Body of pancreas (tissue), 2 donors: ENCODE measurements around a stretch of chr11.

DNA sequence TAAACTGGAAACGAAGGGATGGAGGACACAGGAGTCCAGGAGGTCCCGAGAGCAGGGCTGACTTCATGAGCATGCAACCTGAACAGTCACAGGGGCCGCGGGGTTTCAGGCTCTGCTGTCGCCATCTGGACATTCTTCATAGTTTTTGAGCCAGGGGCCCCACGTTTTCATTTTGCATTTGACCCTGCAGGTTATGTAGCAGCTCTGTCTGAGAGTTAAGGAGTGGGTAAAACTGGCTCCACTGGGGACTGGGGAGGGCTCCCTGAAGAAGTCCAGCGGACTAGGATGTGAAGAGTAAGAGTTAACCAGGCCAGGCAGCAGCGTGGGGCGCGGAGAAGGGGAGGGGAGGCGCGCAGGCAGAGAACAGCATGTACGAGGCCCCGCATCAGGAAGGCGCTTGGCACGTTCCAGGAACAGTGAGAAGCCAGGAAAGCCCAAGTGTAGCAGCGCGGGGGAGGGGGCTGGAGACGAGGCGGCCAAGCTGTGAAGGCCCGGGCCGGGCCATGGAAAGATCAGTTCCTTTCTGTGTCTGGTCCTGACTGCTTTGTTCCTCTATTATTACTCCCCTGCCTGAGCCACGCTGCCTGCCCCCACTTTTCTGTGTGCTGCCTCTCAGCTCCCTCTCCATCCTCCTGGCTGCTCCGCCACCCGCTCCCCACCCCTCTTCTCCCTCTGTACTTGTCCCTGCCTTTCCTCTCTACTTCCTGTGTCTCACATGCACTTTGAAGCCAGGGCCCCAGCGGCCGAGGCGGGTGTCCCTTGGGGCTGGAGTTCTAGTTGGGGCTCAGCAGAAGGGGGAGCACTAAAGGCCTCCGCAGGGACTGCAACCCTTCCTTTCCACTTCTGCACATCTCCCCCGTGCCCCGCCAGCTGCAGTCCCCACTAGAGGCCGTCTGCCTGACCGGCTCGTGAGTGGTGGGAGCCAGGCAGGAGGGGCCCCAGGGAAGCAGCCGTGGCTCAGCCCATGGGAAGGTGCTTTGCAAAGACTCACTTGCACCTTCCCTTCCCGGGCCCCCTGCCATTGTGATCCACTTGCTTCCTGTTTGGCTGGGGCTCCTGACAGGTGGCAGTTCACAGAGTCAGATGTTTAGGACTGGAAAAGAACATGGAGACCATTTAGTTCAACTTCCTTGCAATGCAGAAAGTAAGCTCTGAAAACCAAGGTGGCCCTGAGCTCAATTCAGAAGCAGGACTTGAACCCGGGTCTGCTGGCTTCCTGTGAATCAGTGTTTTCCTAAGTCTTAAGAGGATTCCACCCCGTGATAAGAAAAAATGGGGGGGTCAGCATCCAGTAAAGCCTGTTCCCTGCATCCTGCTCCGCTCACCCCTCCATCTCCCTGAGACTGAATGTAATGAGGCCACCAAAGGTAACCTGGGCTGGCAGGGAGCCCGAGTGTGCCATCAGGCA, 63.7 kb downstream of the PRDM11 start:
- PRO-cap: unidirectional peak, plus-strand start at position 515 of the sequence
- RAMPAGE, long total RNA, 2 experiments: no peak in any of the 2 experiments

DNA sequence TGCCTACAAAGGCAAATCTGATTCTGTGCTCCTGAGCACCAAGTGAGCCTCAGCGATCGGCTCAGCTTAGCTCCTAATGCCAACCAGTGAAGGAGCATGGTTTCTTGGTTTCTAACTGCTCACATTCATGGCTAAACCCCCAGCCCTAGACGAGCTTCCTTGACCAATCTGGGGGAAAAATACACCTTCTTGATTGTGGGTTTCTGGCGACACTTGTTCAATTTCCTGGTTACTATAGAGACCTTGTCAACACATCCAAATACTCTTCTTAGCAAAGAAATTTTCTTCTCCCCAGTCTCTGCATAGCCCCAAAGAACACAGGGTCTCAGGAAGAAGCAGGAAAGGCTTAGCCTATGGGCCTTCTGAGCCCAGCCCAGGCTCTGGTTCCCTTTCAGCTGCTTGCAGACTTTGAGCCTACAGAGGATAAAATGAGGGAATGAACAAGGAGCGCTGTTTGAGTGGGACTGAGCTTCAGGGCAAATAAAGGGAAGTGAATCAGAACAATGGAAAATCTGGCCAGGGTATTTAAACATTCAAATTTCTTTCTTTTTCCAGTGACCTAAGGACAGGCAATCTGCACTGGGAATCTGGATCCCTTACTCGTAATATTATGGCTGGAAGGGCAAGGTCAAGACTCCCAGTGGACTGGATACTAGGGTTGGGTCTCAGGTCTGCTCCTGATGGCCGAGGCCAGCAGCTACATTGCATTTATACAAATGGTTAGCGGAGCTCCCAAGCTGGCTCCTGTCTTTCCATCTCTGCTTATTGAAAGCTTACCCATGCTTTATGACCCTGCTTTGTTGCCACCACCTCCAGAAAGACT, 88.7 kb upstream of the SYT13 start:
- PRO-cap: no peak
- RAMPAGE, long total RNA, 2 experiments: no peak in any of the 2 experiments

GRCh38 chr11:45662747-45663365, 2.6 kb downstream of the CHST1 start:
- PRO-cap: no peak
- RAMPAGE, long total RNA, 2 experiments: no peak in any of the 2 experiments

DNA sequence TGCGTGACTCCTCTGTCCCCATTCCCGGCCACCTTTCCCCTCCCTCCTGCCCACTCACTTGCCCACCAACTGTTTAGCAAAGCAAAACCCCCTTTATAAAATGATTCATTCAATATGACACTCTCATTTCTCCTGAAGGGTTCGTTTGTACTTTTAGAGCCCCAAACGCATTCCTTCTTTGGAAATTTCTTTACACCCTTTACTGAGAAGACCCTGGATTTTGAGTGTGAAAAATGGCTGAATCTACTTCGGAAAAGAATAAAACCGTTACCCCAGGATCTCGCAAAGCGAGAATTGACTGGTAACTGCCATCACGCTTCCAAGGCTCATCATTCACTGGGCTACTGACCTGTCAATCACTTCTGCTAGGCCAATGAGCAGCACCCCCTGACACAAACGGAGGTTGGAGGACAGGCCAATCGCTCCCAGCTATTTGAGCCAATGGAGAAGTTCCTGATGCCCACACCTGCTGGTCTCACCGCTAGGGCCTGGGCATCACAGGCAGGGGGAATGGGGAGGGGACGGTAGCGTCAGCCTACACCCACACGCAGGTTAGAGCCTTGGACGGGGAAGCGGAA, 56.6 kb upstream of the CHST1 start:
- PRO-cap: no peak
- RAMPAGE, long total RNA, 2 experiments: no peak in any of the 2 experiments

DNA sequence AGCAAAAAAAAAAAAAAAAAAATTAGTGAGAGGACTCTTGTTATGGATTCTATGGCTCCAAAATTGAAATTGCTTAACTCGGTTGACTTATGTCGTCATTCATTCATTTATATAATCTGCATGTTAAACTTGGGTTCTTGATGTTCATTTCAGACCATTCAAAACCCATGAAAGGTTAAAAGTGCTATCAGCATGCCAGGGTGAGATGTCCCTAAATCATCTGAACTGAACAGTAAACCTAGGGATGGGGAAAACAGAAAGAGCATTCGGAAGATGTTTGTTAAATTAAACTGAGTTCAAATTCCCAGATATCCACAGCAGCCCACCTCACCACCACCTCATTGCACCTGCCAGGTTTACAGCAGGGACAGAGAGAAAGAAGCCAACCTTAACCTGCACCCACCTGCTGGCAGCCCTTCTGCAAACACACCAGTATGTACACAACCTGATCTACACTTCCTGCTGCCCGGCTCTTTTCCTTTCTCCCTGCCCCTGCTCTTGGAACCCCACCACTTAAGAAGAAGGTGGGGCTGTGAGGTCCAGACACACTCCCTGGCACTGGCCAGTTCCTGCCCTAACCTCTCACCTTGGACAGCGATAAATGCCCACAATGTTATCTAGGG, 11.0 kb upstream of the SLC35C1 start:
- PRO-cap: no peak
- RAMPAGE, long total RNA, 2 experiments: no peak in any of the 2 experiments

DNA sequence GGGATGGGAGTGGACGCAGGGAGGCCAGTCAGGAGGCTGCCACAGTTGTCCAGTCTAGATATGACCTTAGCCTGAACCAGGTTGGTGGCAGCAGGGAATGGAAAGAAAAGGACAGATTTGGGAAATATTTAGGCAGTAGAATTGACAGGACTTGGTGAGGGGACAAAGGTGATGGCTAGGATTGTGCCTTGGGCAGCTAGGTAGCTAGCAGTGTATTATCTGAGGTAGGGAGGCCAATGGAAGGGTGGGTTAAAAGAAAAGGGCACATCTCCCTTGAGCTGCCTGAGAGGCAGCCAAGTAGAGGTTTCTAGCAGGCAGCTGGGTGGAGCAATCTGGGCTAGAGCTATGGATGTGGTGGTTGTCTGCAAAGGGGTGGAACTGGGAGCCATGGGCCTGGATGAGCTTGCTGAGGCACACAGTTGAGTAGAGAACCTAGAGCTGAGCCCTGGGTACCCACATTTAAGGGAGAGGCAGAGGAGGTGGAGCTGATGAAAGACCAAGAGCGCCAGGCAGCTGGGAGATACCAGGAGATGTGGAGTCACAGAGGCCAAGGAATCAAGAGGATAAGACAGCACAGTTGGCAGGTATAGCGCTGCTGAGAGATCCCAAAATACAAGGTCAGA, 18.8 kb downstream of the CRY2 start:
- PRO-cap: no peak
- RAMPAGE, long total RNA, 2 experiments: no peak in any of the 2 experiments

- PRO-cap: no peak
- RAMPAGE, long total RNA, 2 experiments: no peak in any of the 2 experiments
Measured at GRCh38 chr11:46016468-46016995, 94.1 kb downstream of the LARGE2 start.

DNA sequence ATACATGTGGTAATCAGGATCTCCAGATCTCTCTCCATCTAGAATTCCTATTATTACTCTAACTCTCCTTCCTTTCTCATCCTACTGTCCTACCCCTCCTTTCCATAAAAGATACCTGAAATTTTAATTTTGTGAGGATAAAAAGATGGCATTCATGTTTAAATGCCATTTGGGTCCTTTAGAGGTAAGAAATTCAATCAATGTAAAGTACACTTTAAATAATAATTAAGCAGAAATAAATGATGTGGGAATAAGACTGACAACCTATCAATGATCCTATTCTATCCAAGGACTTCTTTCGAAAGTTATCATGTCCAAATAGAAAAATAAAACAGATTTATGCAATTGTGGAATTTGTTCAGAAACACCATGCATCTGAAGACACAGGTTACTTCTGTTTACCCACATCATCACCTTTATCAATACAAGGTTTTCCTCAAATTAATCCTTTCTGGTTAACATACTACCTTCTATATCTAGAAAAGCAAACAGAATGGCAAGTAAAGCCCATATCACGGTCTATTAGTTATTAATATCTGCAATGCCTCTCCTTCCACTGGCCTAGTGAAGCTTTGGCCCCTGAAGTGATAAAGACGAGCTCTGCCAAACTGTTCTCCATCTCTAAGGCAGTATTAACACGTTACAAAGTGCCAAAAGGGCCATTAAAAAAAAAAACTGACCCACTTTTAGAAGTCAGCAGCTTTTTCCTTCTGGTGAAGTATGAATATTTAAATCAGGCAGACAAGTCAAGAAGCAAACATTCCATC, 78.1 kb downstream of the PHF21A start:
- PRO-cap: no peak
- RAMPAGE, long total RNA, 2 experiments: no peak in any of the 2 experiments

- PRO-cap: no peak
- RAMPAGE, long total RNA, 2 experiments: start-site peak on the minus strand in 1 of 2 experiments, at chr11:46097809-46097823 at its widest, 6 reads per replicate
Measured at GRCh38 chr11:46097295-46098182, 23.7 kb downstream of the PHF21A start.

GRCh38 chr11:46273733-46274280, 3.7 kb upstream of the CREB3L1 start:
- PRO-cap: bidirectional peak, plus-strand start at chr11:46274131, minus-strand start at chr11:46273938
- RAMPAGE, long total RNA, 2 experiments: no peak in any of the 2 experiments

DNA sequence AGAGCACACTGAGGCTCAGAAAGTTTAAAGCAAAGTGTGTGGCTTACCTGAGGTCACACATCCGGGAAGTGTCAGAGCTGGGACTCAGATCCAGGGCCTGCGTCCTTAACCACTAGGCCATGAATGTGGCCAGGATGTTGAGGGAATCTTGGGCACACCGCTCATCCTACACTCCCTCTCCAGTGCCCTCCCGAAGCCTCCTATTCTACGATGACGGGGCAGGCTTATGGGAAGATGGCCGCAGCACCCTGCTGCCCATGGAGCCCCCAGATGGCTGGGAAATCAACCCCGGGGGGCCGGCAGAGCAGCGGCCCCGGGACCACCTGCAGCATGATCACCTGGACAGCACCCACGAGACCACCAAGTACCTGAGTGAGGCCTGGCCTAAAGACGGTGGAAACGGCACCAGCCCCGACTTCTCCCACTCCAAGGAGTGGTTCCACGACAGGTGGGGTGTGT, 27.2 kb upstream of the DGKZ start:
- PRO-cap: no peak
- RAMPAGE, long total RNA, 2 experiments: no peak in any of the 2 experiments

GRCh38 chr11:46348067-46348658, 900 bp downstream of the DGKZ start:
- PRO-cap: no peak
- RAMPAGE, long total RNA, 2 experiments: no peak in any of the 2 experiments

- PRO-cap: no peak
- RAMPAGE, long total RNA, 2 experiments: no peak in any of the 2 experiments
Measured at GRCh38 chr11:46377334-46378272, 3.9 kb upstream of the MDK start.

GRCh38 chr11:46554142-46554840, 39.5 kb downstream of the AMBRA1 start:
- PRO-cap: no peak
- RAMPAGE, long total RNA, 2 experiments: no peak in any of the 2 experiments

GRCh38 chr11:46780157-46780665, 61.2 kb downstream of the F2 start:
- PRO-cap: no peak
- RAMPAGE, long total RNA, 2 experiments: no peak in any of the 2 experiments

DNA sequence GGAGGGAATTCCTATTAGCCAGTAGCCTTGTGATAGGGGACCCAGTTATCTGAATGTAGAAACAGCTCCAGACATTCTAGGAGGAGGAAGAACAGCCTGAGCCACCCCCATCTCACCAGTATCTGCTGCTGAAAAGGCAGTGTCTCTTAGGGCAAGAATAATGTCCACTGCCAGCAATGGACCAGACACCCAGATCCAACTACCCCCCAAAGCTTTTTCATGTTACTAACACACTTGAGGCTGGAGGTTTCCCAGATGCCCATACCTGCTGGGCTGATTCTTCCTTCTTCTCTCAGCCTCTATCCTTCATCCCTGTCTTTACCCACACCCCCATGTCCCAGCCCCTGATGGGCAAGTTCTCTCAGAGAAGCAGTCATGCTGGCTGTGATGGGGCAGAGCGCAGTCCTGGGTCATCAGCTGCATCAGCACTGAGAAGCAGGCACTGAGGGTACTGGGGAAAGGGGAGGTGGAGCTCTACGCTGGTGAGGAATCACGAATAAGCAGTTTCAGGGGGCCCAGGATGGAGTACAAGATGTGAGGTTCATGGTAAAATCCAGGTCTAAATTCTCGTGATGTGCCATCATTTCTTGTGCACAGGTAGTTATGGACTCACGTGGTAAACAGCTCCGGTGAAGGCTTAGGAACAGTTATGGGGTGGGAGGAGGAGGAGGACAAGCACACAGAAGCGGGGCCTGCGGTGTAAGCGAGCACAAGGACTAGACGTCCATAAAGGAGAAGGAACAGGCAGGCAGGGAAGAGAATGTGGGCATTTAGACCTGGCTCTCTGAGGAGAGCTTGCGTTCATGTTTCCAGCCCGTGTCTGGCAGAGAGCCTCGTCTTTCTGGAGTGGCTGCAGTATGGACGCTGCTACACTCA, 12.4 kb upstream of the CKAP5 start:
- PRO-cap: no peak
- RAMPAGE, long total RNA, 2 experiments: no peak in any of the 2 experiments

DNA sequence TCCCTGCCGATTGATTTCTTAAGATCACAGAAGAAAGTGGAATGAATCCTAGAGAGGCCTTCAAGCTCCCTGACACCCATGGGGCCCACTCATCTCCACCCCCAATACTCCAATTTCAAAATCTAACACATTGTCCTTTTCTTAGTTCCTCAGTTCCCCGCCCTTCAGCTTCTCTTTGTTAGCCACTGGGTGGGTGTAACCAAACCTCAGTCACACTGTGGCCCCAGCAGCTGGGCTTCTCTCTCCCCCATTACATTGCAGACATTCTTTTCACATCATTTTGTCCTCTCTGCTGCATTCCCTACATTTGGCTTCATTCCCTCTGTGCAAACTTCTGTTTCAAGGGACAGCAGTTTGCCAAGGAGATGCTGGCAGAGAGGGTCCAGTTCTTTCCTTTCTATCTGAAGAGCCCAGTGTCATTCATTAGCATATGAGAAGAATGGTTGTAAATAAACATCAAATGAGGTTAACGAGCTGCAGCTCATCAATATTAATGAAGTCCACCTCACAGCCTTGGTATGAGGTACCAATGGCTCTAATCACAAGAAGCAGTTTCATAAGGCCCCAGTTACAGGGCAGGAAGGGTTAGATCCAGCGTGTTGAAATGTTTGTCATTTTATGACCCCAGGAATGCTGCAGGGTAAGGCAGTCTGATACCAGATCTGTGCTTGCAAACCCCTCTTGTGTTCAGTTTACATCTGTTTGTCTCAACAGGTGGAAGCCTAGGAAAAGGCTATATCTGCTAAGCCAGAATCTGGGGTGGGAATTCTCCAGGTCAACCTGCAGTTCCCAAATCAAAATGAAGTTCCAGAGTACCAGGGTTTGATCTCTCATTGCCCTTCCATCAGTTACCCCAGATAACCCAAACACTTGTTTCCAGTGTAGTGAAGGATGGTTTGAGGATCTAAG, 72.2 kb downstream of the ARFGAP2 start:
- PRO-cap: no peak
- RAMPAGE, long total RNA, 2 experiments: no peak in any of the 2 experiments

DNA sequence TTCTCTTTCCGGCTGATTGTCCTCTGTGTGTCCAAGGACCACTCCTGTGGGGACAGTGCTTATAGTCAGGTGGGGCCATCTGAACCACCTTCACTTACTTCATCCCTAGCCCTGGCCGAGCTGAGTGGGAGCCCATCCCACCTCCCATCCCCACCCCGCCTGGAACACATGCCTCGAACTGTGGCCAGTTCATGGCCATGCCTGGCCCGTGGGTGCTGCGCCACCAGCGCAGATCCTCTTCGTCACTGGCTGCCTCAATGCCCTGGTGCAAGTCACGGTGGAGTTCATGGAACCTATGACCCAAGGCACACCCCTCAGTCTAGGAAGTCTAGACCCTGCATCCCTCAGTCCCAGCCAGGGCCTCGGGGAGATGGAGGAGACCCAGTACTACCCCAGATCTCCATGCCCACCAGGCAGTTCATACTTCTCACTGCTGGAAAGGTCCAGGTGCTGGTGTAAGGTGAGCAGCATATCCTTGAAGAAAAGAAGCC, 2.4 kb upstream of the ARFGAP2 start:
- PRO-cap: unidirectional peak, minus-strand start at position 264 of the sequence
- RAMPAGE, long total RNA, 2 experiments: no peak in any of the 2 experiments

GRCh38 chr11:47268759-47269263, 11.0 kb downstream of the NR1H3 start:
- PRO-cap: bidirectional peak, plus-strand start at chr11:47269376, minus-strand start at chr11:47269082
- RAMPAGE, long total RNA, 2 experiments: no peak in any of the 2 experiments

DNA sequence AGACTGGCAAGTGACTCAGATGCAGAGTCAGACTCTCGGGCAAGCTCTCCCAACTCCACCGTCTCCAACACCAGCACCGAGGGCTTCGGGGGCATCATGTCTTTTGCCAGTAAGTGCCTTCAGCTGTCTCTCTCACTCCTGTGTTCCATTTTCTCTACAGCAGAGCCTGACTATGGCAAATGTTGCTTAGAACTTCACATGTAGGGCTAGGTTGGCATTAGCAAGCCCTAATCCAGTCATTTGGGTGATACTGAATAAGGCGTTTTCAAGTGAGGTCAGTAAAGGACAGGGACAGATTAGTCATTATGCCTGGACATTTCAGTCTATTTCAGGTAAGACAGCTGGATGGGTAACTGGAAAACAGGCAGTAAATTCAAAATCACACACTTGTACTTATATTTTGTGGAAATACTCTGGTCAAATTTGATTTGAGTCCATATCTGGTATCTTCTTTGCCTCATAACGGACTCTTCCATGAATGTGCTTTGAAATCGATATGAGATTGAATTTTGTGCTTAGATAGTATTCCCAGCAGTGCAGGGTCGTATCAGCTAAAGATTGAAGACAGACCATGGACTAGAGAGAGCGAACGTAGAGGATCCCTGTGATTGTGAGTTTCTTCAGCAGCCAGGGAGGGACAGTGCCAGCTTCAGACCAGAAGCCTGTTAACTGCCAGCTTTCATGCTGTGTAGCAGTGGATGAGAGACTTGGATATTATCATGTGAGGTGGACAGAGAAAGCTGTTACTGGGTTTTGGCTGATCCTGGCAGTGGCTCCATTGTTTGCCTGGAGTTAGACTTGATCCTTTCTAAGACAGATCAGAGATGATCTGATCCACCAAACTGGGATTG, 27.9 kb downstream of the NR1H3 start:
- PRO-cap: no peak
- RAMPAGE, long total RNA, 2 experiments: no peak in any of the 2 experiments